GM06990 (cell line): ENCODE measurements around a stretch of chr5.

DNA sequence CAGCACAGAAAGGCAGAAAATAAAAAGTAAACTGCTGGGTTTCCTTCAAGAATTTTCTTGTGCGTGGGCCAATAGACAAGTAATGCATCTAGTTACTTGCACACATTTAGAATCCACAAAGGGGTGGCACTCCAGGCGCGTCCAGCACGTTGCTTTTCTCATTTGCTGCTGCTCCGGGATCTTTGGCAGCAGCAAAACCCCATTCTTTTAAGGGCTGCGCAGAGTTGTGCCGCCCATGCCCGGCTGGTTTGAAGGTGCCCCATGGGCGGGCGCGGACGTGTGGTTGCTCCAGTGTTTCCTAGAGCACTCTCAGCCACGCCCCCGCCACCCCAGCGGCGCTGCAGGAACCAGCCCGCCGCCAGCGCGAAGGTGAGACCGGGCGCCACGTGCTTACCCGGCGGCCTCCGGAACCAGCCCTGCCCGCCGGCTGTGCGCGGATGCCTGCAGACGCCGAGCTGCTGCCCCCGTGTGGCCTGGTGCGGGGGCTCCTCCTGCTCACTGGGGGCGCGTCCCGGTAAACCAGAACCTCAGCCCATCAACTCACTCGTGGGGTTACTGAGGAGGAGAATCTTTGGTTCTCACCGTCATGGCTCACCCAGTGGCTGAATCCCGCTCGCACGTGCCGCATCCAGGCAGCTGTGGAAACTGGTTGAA, 44.5 kb downstream of the STC2 start:
- RRBS: 15% methylated on average over 13 of the region's 43 CpGs

GRCh38 chr5:173303615-173304356, 24.4 kb downstream of the STC2 start:
- RRBS: no CpG with 5 or more reads among the region's 12 CpGs

DNA sequence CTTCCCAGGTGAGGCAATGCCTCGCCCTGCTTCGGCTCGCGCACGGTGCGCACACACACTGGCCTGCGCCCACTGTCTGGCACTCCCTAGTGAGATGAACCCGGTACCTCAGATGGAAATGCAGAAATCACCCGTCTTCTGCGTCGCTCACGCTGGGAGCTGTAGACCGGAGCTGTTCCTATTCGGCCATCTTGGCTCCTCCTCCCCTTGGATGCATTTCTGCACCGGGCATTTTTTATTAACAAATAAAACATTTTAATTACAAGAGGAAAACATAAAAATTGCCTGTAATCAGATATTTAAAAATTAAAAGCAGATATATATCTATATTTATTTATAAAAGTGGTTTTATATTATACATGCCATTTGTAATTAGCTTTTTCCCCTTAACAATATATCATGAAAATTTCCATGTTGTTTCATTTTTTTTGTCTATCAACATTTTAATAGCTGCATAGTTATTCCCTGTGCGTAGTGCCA, 80.5 kb upstream of the STC2 start:
- RRBS: 45% methylated on average over 1 of the region's 16 CpGs

DNA sequence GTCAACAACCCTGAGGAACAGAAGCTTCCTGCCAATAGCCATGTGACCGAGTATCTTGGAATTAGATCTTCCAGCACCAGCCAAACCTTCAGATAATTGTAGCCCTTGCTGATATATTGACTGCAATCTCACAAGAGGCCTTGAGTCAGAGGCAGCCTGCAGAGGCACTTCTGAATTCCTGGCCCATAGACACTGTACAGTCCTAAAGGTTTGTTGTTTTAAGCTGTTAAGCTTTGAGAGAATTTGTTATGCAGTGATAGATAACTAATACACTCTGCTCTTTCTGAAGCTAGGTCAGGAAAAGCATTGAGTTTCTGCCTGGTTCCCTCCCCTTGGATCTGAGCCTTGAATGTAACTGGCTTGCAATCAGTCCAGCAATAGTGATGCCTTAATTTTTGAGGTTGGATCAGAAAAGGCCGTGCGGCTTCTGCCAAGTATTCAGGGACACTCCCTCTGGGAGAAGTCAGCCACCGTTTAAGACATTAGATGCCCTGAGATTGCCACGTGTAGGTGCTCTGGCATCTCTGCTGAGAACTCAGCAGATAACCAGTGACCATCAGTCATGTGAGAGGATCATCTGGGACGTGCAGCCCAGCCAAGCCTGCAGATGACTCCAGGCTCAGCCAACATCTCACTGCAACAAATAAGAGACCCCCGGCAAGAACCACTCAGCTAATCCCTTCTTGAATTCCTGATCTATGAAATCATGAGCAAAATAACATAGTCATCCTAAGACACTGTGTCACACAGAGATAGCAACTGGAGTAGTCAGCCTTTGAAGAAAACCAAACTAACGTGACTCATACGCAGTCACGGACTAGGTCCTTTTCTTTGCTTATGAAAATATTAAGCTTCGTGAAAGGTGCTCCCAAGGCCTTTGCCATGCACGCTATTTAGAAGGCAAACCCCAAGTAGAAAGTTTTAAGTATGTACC, 126.8 kb upstream of the STC2 start:
- RRBS: no CpG with 5 or more reads among the region's 12 CpGs

DNA sequence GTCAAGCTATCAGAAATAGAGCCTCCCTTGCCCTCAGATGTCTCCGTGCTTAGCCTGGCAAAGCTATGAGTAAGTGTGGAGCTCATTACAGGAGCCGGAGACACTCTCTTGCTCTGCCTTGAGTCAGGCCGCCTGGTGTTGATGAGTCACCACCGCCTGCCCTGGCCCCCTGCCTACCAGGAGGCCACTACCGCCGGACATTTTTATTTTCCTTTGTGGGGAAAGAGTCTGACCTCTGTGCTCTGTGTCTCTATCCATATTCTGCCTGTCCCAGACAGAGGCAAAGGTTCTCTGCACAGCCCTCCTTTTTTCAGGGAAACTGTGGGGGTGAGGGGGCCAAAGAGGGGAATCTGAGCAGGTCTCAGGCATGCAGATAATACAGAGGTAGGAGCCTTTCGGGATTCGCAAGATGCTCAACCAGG, 123.6 kb upstream of the CPEB4 start:
- RRBS: 79% methylated on average over 4 of the region's 8 CpGs

- RRBS: no CpG with 5 or more reads among the region's 10 CpGs
Measured at GRCh38 chr5:173829541-173830482, 58.3 kb upstream of the CPEB4 start.

GRCh38 chr5:173887459-173888202, 518 bp upstream of the CPEB4 start:
- RRBS: 3% methylated on average over 5 of the region's 36 CpGs

- RRBS: no CpG with 5 or more reads among the region's 3 CpGs
Measured at GRCh38 chr5:173950805-173951244, 38.1 kb upstream of the C5orf47 start.

DNA sequence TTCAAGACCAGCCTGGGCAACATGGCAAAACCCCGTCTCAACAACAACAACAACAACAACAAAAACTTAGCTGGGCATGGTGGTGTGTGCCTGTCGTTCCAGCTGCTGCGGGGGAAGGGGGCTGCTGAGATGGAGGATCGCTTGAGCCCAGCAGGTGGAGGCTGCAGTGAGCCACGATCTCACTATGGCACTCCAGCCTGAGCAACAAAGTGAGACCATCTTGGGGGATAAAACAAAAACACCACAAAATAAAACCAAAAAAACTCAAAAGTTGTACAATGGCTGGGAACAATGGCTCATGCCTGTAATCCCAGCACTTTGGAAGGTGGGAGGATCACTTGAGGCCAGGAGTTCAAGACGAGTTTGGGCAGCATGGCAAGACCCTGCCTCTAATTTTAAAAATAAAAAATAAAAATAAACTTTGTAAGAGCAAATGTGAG, 23.8 kb upstream of the C5orf47 start:
- RRBS: no CpG with 5 or more reads among the region's 6 CpGs

- RRBS: 7% methylated on average over 4 of the region's 13 CpGs
Measured at GRCh38 chr5:174532466-174533057, 191.8 kb upstream of the MSX2 start.

DNA sequence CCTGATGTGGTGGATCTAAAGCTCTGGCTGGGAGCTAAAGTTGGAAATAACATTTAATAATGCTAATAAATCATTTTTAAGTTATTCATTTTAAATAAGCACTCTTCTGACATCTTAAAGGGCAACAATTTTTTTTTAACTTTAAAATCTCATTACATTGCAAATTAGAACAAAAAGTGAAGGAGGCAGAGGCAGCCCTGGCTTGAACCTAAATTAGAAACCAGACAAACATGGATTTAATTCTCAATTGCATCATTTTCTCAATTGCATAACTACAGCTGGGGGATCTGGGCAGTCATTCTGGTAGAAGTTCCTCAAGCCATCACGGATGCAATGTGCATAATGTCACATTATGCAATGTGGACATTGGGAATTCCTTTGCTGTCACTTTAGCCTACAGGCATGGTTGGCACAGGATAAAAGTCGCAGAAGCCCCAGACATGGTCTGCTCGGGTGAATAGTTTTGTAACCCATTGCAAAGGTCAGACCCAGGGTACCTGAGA, 290.5 kb downstream of the MSX2 start:
- RRBS: no CpG with 5 or more reads among the region's 3 CpGs

DNA sequence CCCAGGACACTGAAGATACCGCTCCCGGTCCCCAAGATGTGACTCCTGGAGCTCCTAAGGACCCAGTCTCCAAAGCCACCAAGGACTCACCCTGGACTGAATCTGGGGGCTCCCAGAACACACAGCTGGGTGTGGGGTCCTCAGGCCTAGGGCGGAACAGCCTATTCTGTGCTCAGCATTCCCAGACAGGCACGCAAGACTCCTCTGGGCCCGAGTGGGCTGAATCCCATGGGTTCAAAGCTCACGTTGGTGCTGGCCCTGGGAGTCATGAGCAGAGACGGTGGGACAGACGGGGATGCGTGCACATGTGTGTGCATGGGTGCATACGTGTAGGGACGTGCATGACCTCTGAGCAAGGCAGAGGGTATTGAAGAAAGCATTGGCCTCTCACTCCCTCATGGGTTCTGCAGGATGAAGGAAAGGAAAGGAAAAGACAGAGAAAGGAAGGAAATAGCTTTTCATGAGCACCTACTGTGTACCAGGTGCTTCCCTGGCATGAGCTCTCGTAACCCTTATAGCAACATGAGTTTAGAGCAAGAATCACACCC, 50.2 kb downstream of the HRH2 start:
- RRBS: no CpG with 5 or more reads among the region's 12 CpGs

DNA sequence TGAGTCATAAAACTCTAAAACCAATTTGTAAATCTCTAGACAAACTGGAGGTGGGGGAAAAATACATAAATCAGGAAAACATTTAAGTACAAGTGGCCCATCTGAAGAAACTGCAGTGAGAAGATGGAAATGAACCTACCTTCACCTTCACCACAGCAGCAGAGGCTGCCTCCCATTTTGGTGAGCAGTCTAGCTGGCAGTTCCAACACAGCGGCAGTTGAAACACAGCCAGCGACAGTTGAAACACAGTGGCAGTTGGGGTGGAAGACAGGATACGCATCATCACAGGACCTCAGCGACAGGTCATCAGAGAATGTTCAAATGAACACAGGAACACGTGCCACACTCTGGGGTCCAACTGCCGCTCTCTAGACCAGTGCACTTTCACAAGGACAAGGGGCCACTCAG, 53.3 kb upstream of the SIMC1 start:
- RRBS: no CpG with 5 or more reads among the region's 6 CpGs

DNA sequence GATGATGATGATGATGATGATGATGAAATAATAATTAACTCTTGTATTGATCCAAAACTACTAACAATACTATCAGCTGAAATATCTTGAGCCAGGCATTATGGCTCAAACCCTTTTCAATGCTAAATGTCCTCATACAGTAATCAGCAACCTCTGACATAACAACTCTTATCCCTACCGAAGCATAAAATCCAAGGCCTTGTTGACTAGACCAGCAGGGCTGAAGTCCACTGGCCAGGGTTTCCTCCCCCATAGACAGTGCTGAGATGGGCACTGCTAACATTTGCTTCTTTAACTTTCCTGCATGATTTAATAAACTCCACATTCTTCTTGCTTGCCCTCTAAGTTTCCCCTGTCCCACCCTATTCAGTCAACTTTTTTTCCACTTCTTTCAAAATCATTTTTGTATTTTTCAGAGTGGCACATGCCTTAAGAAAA, 19.8 kb downstream of the KIAA1191 start:
- RRBS: no CpG with 5 or more reads among the region's 1 CpG

- RRBS: no CpG with 5 or more reads among the region's 29 CpGs
Measured at GRCh38 chr5:176366203-176366628, 929 bp downstream of the ARL10 start.

- RRBS: no CpG with 5 or more reads among the region's 7 CpGs
Measured at GRCh38 chr5:176410030-176411055, 6.0 kb downstream of the CLTB start.

DNA sequence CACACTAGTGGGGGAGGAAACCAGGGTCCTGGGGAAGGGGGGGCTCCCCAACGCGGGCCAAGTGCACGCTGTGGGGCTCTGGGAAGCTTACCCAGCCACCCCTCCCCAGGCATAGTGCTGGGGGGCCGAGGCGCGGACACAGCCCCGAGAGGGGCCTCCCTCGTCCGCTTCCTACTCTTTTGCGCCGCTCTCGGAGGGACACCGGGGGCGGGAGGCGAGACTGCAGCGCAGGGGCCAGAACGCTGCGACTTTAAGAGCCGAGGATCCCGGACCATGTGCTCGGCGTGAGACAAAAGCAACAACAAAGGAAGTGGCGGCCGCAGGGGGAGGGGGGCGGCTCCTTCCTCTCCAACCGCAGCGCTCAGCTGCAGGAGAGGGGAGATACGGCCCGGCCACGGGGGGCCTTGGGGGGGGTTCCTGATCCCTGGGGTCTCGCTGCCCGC, 809 bp downstream of the RNF44 start:
- RRBS: 3% methylated on average over 10 of the region's 32 CpGs

DNA sequence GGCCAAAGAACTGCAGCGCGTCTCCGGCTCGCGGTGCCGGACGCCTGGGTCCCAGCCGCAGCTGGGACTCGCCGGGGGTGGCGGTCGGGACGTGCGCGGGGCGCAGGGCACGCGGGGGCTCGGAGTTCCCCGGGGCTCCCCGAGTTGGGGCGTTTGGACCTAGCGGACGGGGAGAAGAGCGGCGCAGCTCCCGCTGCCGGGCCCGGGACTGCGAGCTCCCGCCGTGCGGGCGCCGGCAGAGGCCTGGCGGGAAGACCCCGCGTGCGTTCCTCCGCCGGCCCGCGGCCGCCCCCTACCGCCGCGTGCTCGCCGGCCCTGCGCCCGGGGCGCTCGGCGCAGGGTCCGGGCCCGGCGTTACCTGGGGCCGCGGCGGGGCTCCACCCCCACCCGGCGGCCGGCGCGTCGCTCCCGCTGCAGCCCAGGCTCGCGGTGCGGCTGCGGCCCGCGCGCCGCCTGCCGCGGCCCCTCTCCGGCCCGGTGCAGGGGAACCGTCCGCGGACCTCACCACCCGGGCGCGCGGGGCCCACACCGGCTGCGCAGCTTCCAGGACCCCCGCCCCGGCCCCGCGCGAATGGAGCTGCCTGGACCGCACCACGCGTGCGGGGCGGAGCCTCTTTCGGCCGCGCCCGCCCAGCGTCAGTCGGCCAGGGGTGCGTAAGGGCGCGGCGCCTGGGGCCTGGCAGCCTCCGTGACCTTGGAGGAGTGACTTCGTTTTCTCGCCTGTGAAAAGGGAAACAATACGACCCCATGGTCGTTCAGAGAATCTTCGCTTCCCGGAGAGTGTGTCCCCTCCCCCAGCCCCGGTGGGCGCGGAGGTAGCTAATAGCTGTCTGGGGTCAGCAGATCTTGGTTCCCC, 5.9 kb upstream of the RNF44 start:
- RRBS: 2% methylated on average over 55 of the region's 118 CpGs

DNA sequence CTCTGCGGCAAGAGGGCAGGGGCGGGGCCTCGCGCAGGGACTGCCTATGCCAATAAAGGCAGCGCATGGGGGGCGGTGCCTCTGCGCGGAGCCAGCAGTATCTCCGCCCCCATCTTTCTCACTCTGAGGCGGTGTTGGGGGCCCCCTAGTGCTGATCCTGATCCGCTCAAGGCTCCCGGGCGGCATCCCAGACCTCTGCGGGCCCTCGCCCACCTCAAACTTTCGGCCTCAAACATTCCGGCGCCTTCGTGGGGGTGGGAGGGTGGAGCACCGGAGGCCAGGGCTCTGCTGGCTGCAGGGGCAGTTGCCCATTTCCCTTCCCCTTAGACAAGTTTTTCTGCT, 9.3 kb upstream of the GPRIN1 start:
- RRBS: 22% methylated on average over 6 of the region's 20 CpGs

- RRBS: 60% methylated on average over 1 of the region's 12 CpGs
Measured at GRCh38 chr5:176651984-176652600, 4.8 kb downstream of the TSPAN17 start.